ENCODE measurements around the genes TRPV5, CTAGE6 and OR2A42.

GRCh38 chr7:142812239-142813156 lies 41.7 kb downstream of the PRSS2 start:
- RAMPAGE, long total RNA = no peak
- RRBS = no CpG with 5 or more reads among the region's 8 CpGs

DNA sequence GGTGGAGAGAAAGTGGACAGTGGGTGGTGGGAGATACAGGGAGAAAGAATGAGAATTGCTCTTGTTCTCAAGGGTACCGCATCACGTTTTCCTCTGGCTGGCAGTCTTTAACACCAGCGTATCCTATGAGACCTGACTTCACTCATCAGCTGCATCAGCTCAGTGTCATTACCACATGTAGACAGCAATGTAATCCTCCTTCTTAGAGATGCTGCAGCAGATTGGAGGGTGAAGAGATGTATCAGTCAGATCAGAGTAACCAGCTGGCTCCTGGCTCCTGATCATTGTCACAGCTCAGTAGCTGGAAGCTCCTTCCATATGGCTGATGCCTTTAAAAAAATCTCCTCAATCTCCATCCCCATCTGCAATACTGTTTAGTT lies 39.8 kb upstream of the EPHB6 start:
- RAMPAGE, long total RNA = no peak
- RRBS = no CpG with 5 or more reads among the region's 3 CpGs

- RAMPAGE, long total RNA = no peak
- RRBS = no CpG with 5 or more reads among the region's 3 CpGs
Measured at GRCh38 chr7:142933659-142933983, at the start of gene TRPV5. TRPV5 (minus strand) TSS chr7:142933746.

GRCh38 chr7:143222683-143223197 lies 903 bp downstream of the TAS2R40 start:
- RAMPAGE, long total RNA = no peak
- RRBS = no CpG with 5 or more reads among the region's 8 CpGs

DNA sequence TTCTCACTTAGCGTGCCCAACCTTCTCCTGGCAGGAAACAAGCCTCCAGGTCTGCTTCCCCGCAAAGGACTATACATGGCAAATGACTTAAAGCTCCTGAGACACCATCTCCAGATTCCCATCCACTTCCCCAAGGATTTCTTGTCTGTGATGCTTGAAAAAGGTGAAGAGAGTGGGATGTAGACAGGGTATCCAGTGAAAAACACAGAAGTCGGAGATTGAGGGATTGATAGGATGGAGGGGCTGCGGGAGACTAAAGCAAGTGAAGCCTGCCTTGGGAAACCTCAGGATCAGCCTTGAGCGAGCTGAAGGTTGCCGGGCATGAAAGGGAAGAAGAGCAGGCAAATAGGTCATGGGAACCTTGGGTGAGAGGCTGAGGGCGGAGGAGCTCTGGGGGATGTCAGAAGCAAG lies 1.3 kb downstream of the GSTK1 start:
- RAMPAGE, long total RNA = no peak
- RRBS = no CpG with 5 or more reads among the region's 7 CpGs

DNA sequence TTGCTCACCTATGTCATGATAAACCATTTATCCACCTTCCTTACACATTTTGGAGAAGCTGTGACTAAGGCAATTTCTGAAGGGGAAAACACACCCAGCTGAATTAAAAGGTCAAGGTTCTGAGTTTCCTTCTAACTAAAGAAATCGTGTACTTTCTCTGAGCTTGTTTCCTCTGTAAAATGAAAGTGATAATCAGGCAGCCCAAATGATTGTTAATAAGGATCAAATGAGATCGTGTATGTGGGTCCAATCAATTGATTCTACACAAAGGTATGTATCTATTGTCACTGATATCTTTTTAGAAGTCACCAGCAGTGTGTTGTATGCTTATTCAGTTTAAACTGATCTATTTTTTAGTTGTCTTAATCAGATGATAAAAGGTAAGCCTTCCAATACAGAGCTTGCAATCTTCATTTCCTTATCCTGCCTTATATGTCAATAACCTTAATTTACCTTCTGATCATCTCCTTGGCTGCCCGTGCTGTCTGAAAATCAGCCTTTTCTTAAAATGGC lies 4.9 kb upstream of the TMEM139 start:
- RAMPAGE, long total RNA = no peak
- RRBS = no CpG with 5 or more reads among the region's 3 CpGs

GRCh38 chr7:143289549-143289840 lies 1.3 kb downstream of the CASP2 start:
- RAMPAGE, long total RNA = no peak
- RRBS = no CpG with 5 or more reads among the region's 5 CpGs

DNA sequence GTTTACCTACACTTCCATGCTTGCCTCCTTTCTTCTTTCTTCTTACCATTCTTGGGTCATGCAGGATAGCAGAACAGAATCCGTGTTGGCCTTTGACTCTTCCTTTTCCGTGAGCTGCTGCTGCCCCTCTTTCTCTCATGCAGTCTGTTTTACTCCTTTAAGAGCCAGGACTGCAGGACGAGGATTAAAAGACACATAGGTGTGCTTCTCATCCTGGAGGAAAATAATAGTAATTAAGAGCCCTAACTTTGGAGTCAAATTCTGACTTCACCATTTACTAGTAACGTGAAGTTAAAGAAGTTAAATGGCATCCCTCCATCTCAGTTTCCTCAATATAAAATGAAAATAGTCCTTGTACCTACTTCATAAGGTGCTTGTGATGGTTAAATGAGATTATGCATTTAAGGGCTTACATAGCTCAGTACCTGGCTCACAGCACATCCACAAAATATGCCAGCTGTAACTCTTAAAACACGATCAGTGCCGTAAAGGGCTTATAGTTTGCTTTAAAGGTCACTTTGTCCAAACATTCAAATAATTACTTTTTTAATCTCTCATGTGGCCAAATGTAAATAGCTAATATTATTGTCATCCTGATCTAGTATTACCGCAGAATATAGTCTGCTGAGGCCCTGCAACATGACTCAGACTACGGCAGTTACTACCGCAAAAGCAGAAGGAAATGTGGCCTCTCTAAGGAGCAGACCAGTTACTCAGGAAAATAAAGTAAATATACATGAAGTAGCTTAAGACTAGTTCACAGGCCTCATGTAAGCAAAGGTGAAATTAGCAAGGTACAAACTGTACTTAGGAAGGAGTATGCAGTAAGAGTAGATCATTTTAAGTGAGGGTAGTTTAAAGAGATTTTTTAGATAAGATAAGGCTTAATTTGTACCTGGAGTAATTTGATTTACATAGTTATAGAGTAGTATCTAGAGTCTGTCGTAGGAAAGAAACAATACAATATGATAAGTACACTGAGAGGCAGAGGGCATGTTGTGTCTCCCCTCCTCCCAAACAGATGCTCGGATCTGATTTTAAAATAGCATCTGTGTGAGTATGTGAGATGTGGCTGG lies 12.9 kb downstream of the CASP2 start:
- RAMPAGE, long total RNA = no peak
- RRBS = no CpG with 5 or more reads among the region's 11 CpGs

- RAMPAGE, long total RNA = no peak
- RRBS = no CpG with 5 or more reads among the region's 9 CpGs
Measured at GRCh38 chr7:143370218-143370637, 7.7 kb upstream of the FAM131B start.

DNA sequence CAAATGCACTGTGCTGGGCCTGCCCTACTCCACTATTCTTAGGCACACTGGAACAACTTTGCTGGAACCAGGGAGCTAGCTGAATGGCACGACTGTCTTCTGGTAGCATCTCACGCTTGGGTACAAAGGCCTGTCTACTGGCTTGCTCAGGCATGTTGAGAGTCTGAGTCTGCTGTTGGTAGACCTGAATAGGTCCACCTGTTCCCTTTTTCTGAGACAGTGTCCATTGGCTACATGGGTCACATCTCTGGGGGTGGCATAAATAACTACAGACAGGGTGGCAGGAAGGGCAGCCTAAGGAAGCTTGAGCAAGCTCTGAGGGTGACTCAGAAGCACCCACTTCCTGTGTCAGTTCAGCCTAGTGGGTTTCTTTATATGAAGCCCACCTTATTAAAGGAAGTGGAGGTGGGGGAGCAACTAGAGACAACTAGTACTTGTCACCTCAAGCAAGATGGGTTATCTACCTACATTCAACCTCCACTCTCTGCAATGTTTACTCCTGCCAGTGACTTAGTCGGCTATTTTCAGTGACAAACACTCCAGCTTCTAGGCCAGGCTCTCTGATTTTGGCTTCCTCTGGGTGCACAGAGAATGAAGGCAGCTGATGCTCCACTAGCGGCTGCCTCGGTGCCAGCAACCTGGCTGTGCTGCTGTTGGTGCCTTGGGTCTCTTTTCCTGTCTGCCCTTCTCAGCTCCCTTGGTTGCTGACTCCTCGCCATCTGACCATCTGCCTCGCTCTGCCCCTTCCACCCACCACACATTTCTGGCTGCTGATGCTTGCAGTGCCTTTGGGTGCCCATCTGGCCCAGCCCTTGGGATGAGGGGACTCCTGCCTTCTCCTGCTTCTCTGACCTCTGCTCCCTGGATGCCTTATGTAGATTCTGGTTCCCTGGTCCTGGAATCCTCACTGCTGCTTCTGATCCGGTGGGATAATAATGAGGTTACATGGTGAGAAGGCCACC lies 5.6 kb upstream of the ZYX start:
- RAMPAGE, long total RNA = no peak
- RRBS = no CpG with 5 or more reads among the region's 8 CpGs

GRCh38 chr7:143389630-143390252 lies 8.6 kb downstream of the ZYX start:
- RAMPAGE, long total RNA = no peak
- RRBS = no CpG with 5 or more reads among the region's 12 CpGs

GRCh38 chr7:143757602-143757903 lies at the start of gene CTAGE6:
CTAGE6 (minus strand) TSS chr7:143757696.
- RAMPAGE, long total RNA = no peak
- RRBS = no CpG with 5 or more reads among the region's 16 CpGs

- RAMPAGE, long total RNA = no peak
- RRBS = no CpG with 5 or more reads among the region's 3 CpGs
Measured at GRCh38 chr7:144239475-144239952, at the start of gene OR2A42. OR2A42 (minus strand) TSS chr7:144239605.

DNA sequence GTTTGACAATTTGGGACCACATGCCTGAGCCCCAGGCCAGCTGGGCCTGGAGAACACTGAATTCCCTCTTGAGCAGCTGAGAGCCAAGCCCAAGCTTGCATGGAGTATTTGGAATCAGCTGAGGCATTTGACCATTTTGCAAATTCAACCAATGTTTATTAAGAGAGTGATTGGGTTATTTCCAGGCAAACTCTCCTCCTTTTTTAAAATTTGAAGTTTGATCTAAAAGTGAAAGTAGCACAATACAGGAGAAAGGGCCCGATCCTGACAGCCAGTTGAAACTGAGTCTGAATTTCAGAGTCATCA lies 109.8 kb upstream of the C7orf33 start:
- RAMPAGE, long total RNA = no peak
- RRBS = no CpG with 5 or more reads among the region's 1 CpG

DNA sequence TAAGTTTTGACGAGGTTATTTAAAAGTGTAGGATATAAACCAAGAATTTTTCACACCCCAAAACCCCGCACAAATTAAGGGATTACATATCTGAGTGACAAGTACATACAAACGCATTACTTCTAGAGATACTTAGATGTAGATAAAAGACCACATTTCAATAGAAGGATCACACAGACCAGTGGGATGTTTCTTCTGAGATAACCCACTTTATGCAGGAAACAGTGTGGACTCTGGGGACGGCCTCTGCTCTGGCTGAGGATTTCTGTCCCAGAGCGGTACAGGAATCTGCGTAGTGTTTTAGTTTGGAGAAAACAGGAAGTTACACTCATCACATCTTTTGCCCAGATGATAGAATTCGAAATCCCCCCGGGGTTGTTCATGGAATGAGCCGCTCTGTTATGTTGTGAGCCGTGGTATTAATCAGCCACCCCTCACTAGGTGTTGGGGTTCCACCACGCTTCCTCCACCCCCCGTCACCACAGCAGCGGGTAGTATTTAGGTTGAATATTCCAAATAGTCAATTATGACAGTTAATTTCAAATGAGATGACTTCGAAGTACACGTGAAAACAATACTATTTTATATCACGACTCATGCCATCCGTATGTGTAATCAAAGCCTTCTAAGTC lies 1.2 kb upstream of the CUL1 start:
- RAMPAGE, long total RNA = no peak
- RRBS = no CpG with 5 or more reads among the region's 17 CpGs

DNA sequence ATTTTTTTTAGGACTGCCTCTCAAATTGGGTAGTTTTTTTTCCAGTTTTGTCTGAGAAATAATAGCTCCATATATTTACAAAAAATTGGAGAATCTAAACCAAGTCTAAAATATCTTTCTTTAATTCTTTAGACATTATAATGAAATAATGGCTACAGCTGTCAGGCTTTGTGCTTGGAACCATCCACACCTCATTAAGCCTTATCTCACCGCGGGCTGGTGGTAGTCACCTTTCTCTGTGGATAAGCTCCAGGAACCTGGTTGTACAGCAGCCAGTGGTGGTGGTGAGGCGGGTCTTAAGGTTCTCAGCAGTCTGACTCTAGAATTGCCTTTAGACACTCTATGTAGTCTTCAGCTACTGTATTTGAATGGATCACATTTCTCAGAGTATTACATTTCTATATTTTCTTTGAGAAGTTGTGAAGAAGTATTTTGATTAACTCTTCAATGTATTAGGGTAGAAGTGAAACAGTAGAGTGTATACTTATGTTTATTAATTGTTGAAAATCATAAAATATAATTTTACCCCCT lies 34.2 kb downstream of the CUL1 start:
- RAMPAGE, long total RNA = no peak
- RRBS = no CpG with 5 or more reads among the region's 3 CpGs

DNA sequence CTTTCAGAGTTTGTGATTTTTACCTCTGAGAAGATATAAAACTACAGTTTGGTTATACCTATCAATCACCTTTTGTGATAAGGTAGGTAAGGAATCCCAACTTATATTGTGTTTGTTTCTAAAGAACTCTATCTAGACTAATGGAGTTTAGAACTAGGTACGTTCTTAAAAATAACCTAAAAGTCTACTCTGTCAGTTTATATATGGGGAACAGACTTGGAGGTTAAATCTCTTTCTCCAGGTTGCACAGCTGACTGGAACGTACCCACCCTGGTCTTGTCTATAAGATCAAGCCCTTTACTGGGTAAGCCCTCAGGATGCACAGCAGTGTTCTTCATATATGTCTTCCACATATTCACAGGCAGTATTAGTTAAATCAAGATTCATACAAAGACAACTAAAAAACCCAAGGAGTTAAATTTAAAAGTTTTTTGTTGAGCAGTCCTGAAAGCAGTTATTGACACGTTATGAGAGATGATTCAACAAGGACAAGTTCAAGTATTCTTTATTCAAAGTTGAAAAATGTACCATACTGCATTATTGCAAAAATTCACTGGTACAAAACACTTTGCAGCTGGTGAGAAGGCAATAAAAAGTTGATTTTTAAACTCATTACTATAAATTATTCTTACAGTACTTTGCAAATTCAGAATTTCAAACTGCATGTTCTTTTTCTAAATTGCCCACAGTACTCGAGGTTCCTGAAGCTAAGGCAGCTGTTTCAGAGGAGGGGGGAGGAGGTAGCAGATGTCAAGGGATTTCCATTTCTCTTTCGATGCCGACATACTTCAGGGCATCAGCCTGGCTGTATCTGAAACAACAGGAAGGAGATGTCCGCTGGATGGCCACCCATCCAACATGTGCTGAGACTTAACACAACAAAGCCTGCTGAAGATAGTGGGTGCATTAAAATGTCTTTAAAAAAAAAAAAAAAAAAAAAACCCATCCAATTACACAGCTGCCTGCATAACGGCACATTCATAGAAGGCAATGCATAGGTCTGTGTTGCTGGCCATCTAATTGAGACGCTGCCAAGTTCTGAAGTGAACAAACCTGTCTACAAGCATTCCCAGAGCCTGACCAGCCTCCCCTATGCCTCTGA lies 76.8 kb downstream of the EZH2 start:
- RAMPAGE, long total RNA = no peak
- RRBS = no CpG with 5 or more reads among the region's 9 CpGs

- RAMPAGE, long total RNA = no peak
- RRBS = 1% methylated on average over 15 of the region's 23 CpGs
Measured at GRCh38 chr7:148883967-148884137, 239 bp downstream of the EZH2 start.

DNA sequence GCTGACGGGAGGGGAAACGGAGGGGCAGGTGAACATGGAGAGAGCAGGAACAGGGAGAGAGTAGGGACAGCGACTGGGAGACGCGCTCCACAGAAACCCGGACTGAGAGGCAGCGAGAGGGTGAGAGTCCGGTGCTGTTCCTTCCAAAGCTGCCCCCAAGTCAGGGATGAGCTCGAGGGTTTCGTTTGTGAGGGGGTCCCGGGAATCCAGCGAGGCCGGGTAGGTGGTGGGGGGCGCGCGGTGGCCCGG lies 336 bp upstream of the ZNF425 start:
- RAMPAGE, long total RNA = no peak
- RRBS = 2% methylated on average over 4 of the region's 17 CpGs

GRCh38 chr7:149178653-149178961 lies 16.7 kb upstream of the ZNF282 start:
- RAMPAGE, long total RNA = no peak
- RRBS = no CpG with 5 or more reads among the region's 3 CpGs